SK-N-DZ (cell line): ENCODE measurements around a stretch of chr5.

GRCh38 chr5:131688569-131689853 is 54.0 kb upstream of the RAPGEF6 start:
RAMPAGE:
- cytosol, long total RNA, result no peak
- nucleus, long total RNA, result no peak

GRCh38 chr5:131747658-131748080 is 49.1 kb downstream of the FNIP1 start:
RAMPAGE:
- cytosol, long total RNA, result no peak
- nucleus, long total RNA, result no peak

RAMPAGE:
- cytosol, long total RNA, result no peak
- nucleus, long total RNA, result no peak
Measured at GRCh38 chr5:132001522-132002689, 9.6 kb downstream of the ACSL6 start.

RAMPAGE:
- cytosol, long total RNA, result no peak
- nucleus, long total RNA, result no peak
Measured at GRCh38 chr5:132219417-132219622, 8.3 kb downstream of the P4HA2 start.

GRCh38 chr5:132228494-132229212 is 1.0 kb upstream of the P4HA2 start:
RAMPAGE:
- cytosol, long total RNA, result no peak
- nucleus, long total RNA, result no peak

DNA sequence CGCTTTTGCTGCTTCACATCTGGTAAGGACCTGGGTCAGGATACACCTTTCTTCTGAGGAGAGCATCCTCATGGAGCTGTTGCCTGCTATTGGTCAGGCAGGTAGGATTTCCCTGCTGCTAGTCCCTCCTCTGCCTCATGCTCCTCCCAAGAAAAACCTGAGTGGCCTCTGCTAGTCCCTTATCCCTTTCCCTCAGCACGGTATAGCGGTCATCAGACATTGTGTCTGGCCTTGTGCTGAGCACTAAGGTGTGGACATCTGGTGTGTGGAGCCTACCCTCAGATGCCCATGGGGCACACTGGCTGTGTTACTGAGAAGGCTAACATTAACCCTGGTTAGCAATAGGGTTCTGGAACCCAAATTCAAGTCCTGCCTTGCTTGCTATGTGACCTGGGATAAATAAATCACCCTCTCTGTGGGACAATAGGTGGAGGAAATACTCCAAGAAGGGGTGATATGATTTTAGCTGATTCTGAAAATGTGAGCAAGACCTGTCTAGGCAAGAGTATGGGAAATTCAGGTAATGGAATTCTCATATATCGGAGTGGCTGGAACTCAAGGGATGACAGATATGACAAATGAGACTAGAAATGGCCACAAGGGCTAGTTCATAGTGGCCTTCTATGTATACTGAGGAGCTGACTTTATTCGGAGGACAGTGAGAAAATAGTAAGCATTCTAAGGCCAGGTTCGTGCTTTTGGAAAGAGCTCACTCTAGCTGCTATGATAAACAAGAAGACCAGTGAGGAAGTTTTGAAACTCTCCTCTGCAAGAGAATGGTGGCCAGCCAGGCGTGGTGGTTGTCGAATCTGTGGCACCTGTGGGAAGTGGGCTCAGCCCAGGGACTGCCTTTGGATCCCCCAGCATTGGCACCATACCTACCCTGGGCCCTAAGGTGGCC is 1.8 kb downstream of the SLC22A4 start:
RAMPAGE:
- cytosol, long total RNA, result no peak
- nucleus, long total RNA, result no peak

DNA sequence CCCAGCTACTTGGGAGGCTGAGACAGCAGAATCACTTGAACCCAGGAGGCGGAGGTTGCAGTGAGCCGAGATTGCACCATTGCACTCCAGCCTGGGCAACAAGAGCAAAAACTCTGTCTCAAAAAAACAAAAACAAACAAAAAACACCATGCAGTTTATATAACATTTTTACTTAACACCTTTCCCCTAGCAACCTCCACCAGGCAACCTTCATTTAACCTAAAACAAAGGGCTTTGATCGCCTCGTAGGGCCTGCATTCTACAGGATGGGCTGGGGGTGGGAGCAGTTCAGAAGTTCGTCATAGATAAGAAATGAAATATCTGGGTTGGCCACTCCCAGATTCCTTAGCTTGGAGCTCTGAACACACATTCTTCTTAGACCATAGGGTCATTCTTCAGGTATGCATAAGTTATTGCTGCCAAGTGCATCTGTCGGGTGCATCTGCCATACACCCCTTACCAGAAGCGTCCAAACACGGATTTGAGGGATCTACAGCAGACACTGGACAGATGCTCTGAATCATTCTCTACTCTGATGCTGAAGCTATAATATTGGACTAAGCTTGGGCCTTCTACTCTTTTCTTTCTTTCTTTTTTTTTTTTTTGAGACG is 4.3 kb upstream of the SLC22A5 start:
RAMPAGE:
- cytosol, long total RNA, result no peak
- nucleus, long total RNA, result no peak

RAMPAGE:
- cytosol, long total RNA, result no peak
- nucleus, long total RNA, result no peak
Measured at GRCh38 chr5:132377048-132377566, 7.6 kb downstream of the SLC22A5 start.

GRCh38 chr5:132389429-132389935 is 20.0 kb downstream of the SLC22A5 start:
RAMPAGE:
- cytosol, long total RNA, result no peak
- nucleus, long total RNA, result no peak

DNA sequence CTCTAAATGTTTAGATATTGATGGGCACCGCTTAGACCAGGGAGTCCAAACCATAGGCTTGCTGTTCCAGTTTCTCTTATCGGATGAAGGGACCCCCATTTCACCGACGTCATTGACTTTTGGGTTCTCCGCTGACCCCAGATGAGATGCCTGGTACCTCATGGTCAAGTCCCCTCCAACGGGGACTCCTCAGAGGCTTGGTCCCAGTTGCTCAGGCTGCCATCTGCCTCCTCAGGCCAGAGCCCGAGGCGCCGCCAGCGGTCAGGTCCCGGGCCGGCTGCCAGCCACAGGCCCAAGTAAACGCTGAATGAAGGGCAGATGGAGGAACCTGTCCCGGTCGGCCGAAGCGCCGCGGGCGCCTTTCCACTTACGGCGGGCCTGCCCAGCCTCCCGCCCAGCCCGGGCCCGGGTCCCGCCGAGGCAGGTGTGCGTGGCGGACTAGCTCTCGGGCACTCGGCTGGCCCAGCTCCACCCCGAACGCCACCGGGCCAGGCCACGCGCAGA is 40.8 kb downstream of the SLC22A5 start:
RAMPAGE:
- cytosol, long total RNA, result no peak
- nucleus, long total RNA, result no peak

GRCh38 chr5:132414644-132414899 is 45.1 kb downstream of the SLC22A5 start:
RAMPAGE:
- cytosol, long total RNA, result no peak
- nucleus, long total RNA, result no peak

GRCh38 chr5:132419611-132420018 is 50.1 kb downstream of the SLC22A5 start:
RAMPAGE:
- cytosol, long total RNA, result no peak
- nucleus, long total RNA, result no peak

DNA sequence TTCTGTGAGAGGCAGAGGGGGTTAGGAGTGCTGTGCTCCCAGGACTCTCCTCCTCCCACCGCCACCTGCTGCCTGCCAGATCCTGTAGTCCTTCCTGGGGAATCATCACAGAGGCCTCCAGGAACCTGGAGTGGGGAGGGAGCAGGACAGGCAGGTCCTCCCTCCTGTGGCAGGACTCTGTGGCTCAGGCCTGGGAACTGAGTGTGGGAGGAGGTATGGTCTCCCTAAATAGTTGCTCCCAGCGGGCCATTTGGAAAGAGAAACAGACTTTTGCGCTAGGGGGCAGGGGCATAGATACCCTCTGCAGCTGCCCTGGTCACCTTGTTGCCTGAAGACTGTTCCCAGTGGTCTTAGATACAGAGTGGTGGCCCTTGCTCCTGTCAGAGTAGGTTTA is 55.5 kb downstream of the SLC22A5 start:
RAMPAGE:
- cytosol, long total RNA, result no peak
- nucleus, long total RNA, result no peak

RAMPAGE:
- cytosol, long total RNA, result no peak
- nucleus, long total RNA, result no peak
Measured at GRCh38 chr5:132426473-132427341, 57.2 kb downstream of the SLC22A5 start.

RAMPAGE:
- cytosol, long total RNA, result no peak
- nucleus, long total RNA, result no peak
Measured at GRCh38 chr5:132434530-132435473, 55.8 kb downstream of the IRF1 start.

RAMPAGE:
- cytosol, long total RNA, result no peak
- nucleus, long total RNA, result no peak
Measured at GRCh38 chr5:132457979-132458613, 32.5 kb downstream of the IRF1 start.

GRCh38 chr5:132480762-132481764 is 9.5 kb downstream of the IRF1 start:
RAMPAGE:
- cytosol, long total RNA, result no peak
- nucleus, long total RNA, result no peak

RAMPAGE:
- cytosol, long total RNA, result no peak
- nucleus, long total RNA, result no peak
Measured at GRCh38 chr5:132487612-132488644, 2.6 kb downstream of the IRF1 start.

GRCh38 chr5:132488645-132488910 is 2.0 kb downstream of the IRF1 start:
RAMPAGE:
- cytosol, long total RNA, result no peak
- nucleus, long total RNA, result no peak

DNA sequence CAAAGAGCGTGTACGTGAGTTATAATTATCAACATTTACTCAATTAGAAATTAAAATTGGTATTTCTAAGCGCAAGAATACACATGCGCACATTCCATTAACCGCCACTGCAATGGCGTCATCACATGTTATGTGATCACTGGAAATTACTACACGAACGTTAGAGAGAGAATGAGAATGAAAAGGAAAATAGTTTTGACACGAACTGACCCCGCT is 405 bp upstream of the RAD50 start:
RAMPAGE:
- cytosol, long total RNA, result no peak
- nucleus, long total RNA, result no peak